GM06990 (cell line): ENCODE measurements around the genes FAM241A and PRSS12.

DNA sequence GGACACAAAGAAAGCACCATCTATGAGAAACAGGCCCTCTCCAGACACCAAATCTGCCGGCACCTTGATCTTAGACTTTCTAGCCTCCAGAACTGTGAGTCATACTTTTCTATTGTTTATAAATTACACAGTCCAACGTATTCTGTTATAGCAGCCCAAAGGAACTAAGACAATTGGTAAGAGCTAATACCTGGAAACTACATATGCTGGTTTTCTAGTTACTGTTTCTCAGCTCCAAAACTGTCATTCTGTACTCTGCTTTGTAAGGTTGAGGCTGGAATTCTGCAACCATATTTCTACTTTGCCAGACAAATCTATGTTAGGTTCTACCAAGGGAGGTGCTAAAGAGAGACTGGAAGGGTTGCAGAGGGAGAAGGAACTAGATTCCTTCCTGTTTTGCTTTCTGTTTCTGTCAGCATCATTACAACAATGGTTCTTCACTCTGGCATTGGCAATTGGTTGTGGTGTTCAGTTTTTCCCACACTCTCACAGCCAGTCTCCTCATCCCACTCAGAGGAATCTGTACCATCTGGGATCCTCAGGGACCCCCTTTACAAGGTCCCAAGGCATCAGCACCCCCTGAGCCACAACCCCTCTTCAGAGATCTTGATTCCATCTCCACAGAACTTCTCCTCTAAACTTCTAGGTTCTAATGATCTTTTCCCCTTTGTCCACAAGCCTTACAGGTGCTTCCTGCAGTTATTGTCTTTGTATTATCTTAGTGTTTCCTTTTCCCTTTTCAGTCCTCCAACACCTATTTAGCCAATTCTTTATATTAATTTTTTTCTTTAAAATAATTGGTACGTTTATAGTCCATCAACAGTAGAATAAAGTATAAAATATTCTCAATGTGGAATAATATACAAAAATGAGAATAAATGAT is 35.5 kb upstream of the FAM241A start:
- RRBS, result no CpG with 5 or more reads among the region's 3 CpGs

- RRBS, result 2% methylated on average over 65 of the region's 120 CpGs
Measured at GRCh38 chr4:112145372-112146566, at the start of gene FAM241A. Gene FAM241A (plus strand): TSS chr4:112145454.

DNA sequence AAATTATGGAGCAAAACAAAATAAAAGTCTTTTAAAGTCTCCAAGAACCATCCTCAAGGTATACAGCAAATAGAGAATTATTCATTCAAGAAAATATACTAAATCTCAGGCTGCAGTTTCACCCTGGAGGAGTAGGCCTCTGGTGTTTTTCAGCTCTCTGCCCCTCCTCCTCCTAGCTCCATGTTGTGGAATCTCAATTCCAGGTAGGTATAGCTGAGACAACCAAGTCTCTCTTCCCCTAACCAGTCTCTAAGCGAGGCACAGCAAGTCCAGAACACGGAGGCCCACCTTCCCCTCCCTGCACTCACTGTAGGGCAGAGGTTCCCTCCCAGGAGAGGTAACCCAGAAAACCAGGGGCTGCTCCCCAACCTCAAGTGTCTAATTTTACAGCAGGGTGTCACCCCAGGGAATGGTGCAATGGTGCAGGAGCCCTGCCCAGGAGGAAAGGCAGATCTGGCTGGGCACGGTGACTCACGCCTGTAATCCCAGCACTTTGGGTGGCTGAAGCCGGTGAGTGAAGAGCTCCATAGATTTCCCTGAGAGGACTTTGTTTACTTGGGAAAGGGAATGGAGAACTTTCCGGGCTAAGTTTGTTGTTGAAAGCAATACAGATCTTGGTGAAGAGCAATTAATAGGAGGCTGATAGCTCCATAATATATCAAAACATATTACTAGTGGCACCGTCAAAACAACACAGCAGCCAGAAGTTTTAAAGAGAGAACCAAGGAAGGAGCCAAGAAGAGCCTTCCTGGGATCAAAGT is 28.8 kb downstream of the FAM241A start:
- RRBS, result 100% methylated on average over 1 of the region's 7 CpGs

DNA sequence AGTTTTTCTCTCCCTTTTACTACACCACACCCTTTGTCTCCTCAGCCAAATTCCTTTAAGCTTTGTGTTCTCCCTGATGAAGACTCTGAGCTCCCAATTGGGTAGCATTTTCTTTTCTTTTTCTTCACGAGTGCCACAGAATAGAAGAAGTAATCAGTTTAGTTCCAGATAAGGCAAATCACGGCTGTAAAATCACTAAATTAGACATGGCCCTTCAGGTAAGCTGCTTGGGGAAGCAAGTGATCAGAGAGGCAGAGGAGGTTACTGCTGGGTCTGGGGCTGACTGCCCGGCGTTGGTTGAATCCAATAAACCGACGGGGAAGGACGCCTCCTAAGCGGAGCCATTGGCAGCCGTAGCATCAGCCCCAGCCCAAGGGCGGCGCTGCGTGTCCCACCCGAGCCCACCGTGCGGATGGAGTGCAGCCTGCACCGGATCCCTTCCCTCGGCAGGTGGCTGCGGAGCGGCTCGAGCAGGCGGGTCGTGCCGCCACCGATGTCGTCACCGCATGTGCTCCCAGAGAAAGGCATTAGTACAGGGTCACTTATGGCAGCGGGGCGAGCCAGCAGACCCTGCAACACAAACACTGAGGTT is 82.0 kb downstream of the ALPK1 start:
- RRBS, result no CpG with 5 or more reads among the region's 28 CpGs

GRCh38 chr4:112650251-112650651 is 13.3 kb downstream of the LARP7 start:
- RRBS, result no CpG with 5 or more reads among the region's 4 CpGs

- RRBS, result no CpG with 5 or more reads among the region's 9 CpGs
Measured at GRCh38 chr4:113052484-113053401, 3.3 kb downstream of the ANK2 start.

DNA sequence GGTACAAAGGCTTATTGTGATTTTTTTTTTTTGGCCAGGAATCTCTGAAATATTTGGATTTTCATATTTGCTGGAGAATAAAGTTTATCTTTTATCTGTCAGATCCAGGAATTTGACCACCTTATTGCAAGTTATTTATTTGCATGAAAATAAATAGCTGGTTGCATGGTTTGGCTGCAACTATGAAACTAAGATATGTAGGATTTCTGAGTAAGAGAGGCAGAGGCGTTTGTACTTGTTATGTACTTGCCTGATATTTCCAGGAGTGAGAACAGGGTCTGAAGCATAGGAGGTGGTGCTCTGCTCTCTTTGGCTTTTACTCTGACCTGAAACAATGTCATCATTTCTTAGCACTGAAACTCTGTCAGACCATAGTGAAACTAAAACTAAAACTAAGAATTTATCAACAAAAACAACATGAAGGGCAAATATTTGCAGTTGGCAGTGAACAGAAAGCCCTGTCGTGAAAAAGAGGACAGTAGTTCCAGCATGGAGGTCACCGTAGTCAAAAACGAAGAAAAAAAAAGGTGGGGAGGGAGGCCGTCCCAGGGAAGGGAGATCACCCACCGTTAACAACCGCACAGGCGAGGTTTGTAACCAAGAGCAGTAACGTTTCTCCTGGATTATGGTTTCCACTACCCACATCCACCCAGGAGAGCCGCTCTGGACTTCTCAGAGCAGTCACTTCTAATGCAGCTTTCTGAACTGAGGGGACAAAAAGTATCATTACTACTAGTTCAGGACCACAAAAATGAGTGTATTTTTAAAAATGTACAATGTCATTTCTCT is 97.4 kb downstream of the ANK2 start:
- RRBS, result no CpG with 5 or more reads among the region's 10 CpGs

GRCh38 chr4:113404737-113405395 is 355.4 kb downstream of the ANK2 start:
- RRBS, result no CpG with 5 or more reads among the region's 4 CpGs

DNA sequence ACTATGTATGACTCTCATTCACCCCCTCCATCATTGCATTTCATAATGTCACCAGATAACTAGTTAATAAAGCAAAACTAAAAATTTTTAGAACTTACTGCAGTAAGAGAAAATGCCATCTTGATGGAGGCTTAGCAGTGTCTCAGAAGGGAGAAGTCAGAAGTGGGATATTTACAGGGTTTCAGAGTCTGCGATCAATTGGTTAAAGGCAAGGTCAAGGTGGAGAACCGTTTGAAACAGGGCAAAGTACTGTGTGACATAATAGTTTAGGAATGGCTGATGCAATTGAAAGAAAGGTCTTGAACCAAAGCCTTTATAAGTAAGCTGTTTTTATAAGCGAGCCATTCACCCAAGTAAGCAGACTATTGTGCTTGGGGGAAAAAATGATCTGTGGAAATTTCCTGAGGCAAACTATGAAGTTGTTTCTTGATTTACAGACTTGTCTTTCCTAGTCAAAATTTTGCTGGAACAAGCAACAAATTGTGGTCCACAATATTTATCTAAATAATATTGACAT is 327.4 kb downstream of the CAMK2D start:
- RRBS, result no CpG with 5 or more reads among the region's 3 CpGs

- RRBS, result no CpG with 5 or more reads among the region's 8 CpGs
Measured at GRCh38 chr4:113608695-113609617, 152.6 kb downstream of the CAMK2D start.

DNA sequence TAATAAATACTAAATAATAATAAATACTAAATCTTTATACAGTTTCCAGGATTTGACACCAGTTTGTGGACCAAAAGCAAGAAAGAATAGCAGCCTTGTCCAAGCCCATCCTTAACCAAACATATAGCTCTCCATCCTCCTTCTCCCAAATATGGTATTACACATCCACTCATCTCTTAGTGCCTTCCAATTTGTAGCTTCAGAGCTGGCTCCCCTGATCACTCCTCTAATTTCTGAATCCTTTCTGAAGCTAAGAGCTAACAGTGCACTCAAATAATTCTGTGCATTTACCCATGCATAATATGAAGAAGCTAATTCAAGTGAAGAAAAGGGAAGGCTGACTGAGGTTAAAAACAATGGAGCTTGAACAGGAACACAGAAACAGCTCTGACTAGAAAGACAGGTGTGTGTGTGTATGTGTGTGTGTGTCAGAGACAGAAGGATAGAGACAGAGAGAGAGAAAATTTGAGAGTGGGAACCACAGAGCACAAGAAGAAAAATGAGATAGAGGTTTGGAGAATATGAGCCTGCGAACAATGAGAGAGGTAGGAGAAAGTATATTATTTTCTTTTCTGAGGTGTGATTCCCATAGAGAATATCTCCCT is 123.6 kb downstream of the CAMK2D start:
- RRBS, result no CpG with 5 or more reads among the region's 1 CpG

- RRBS, result no CpG with 5 or more reads among the region's 2 CpGs
Measured at GRCh38 chr4:113639272-113639856, 122.2 kb downstream of the CAMK2D start.

GRCh38 chr4:113688387-113689106 is 73.0 kb downstream of the CAMK2D start:
- RRBS, result no CpG with 5 or more reads among the region's 8 CpGs

- RRBS, result no CpG with 5 or more reads among the region's 1 CpG
Measured at GRCh38 chr4:113740733-113741205, 20.8 kb downstream of the CAMK2D start.

DNA sequence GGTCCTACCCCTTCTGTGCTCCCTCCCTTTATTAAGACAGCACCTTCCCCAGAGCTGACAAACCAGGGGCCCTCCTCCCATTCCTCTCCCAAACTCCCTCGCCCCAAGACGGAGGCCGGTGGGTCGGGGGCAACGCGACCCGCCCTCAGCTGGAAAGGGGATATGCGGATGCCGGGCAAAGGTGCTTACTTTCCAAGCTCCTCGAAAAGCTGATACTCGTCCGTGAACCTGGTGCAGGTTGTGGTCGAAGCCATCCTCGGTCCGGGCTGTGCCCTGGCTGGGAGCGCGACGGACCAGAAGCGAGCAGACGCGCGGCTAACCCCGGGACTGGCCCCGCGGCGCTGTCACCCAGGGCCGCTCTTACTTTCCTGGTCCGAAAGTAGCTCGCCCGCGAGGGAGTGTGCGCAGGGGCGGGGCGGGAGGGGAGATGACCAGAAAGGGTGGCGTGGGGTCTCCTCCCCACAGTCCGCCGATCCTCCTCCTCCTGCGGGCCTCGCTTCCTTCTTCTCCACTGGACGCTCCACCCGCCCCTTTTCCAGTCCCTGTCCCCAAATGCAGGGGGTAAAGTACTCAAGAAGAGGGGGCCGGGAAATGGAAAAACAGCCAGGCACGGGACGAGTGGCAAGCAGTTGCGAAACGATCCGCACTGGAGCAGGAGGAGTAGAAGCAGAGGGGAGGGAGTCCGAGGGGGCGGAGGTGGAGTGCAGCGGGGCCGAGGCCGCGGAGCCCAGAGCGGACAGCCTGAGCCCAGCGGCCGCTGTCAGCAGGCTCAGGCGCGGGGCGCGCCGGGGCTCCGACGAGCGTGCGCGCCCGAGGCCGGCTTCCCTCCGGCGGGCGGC is 504 bp downstream of the CAMK2D start:
- RRBS, result 3% methylated on average over 19 of the region's 71 CpGs

DNA sequence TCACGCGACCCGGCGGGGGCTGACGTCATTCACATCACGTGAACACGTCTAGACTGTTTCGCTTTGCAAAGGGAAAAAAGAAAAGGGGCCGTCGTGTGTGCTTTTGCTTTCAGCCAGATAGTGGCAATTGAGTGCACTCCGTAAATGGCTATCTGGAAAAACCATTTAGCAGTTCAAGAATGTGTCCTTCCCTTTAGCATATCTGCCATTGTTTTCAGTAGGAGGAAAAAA is 1.1 kb upstream of the CAMK2D start:
- RRBS, result no CpG with 5 or more reads among the region's 11 CpGs

DNA sequence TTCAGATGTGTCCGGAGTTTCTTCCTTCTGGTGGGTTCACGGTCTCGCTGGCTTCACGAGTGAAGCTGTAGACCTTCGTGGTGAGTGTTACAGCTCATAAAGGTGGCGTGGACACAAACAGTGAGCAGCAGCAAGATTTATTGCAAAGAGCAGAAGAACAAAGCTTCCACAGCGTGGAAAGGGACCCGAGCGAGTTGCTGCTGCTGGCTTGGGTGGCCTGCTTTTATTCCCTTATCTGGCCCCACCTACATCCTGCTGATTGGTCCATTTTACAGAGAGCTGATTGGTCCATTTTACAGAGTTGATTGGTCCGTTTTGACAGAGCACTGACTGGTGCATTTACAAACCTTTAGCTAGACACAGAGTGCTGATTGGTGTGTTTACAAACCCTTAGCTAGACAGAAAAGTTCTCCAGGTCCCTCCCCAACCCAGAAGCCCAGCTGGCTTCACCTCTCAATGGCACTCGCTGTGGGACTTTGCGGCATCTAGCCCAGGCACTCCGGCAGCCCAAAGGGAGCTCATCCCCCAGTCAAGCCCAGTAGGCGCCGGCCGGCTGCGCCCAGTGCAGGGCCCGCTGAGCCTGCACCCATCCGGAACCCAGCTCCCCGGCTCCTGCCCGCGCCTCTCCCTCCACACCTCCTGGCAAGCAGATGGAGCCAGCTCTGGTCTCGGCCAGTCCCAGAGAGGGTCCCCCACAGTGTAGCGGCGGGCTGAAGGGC is 117.0 kb upstream of the UGT8 start:
- RRBS, result 73% methylated on average over 2 of the region's 25 CpGs

DNA sequence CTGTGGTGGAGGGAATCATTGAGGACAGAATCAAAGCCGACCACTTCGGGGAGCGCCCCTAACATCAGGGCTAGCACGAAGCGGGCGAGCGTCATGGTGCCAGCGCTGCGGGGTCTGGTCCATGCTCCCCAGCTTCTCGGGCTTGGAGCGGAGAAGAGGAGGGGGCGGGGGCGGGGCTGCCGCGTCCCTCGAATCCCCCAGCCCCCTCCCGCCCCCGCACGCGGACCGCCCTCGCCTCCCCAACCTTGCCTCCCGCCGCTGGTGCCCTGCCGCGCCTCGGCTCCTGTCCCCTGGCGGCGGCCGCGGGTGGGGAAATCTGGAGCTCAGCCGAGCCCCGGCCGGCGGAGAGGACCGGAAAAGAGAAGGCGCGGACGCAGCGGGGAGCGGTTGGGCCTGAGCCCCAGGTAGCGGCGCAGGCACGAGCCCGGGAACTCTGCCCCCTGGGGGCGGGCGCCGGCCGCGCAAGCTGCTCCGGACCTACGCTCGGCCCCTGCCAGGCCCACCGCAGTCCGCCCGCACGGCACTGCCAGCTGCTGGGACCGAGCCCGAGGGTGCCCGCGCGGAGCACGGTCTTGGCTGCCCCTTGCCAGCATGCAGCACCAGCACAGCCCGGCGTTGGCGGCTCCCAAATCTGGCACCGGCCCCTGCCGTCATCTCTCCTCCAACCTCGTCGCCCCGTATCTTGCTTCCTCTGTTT is at the start of gene PRSS12:
PRSS12 (minus strand) TSS at position 378 of the 697 bp plus-strand sequence.
- RRBS, result 6% methylated on average over 10 of the region's 71 CpGs

DNA sequence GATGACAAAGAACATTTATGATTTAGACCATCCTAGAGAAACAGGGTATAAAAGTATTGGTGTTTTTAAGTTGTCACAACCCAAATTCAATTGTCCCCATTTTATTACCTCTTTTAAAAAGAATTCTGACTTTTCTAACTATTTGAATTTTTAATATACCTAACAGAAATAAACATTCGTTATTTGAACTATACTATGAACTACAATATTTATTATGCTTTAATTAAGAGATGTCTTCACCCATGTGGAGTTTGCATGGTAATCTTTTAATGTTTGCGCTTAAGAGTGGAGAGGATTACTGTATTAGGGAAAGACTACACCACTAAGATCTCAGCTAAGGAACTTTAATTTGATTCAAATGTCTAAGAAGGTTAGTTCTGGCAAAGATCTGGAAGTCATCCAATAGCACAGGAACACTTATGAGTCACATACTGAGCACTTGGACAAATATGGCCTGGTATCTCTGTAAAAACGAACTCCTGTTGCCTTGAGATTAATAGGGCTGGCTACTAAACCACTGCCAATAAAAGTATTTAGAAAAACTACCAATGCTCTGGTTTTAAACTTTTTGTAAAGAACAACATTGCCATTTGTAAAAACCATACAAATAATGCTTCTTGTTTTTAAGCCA is 70.7 kb downstream of the SEC24D start:
- RRBS, result no CpG with 5 or more reads among the region's 3 CpGs

DNA sequence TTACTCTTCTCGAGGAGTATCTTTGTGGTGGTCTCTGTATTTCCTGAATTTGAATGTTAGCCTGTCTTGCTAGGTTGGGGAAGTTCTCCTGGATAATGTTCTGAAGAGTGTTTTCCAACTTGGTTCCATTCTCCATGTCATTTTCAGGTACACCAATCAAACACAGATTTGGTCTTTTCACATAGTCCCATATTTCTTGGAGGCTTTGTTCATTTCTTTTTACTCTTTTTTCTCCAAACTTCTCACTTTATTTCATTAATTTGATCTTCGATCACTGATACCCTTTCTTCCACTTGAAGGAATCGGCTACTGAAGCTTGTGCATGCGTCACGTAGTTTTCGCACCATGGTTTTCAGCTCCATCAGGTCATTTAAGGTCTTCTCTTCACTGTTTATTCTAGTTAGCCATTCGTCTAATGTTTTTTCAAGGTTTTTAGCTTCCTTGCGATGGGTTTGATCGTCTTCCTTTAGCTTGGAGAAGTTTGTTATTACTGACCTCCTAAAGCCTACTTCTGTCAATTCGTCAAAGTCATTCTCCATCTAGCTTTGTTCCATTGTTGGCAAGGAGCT is 54.3 kb downstream of the SEC24D start:
- RRBS, result no CpG with 5 or more reads among the region's 10 CpGs